GM19240 (cell line): Measurements from ENCODE around the gene DMRT2.

DNA sequence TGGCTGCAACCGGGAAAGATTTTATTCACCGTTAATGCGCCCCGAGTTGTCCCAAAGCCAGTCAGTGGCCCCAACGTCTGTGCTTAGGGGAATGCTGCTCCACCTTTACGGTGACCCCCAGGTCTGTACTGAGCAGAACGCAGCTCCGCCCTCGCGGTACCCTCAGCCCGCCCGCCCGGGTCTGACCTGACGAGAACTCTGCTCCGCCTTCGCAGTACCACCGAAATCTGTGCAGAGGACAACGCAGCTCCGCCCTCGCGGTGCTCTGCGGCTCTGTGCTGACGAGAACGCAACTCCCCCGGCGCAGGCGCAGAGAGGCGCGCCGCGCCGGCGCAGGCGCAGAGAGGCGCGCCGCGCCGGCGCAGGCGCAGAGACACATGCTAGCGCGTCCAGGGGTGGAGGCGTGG lies 18.6 kb downstream of the WASHC1 start:
- RRBS = no CpG with 5 or more reads among the region's 44 CpGs

DNA sequence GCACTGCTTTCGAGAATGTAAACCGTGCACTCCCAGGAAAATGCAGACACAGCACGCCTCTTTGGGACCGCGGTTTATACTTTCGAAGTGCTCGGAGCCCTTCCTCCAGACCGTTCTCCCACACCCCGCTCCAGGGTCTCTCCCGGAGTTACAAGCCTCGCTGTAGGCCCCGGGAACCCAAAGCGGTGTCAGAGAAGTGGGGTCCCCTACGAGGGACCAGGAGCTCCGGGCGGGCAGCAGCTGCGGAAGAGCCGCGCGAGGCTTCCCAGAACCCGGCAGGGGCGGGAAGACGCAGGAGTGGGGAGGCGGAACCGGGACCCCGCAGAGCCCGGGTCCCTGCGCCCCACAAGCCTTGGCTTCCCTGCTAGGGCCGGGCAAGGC lies 470 bp downstream of the WASHC1 start:
- RRBS = no CpG with 5 or more reads among the region's 29 CpGs

GRCh38 chr9:73012-73327 lies 43.7 kb upstream of the WASHC1 start:
- RRBS = no CpG with 5 or more reads among the region's 44 CpGs

DNA sequence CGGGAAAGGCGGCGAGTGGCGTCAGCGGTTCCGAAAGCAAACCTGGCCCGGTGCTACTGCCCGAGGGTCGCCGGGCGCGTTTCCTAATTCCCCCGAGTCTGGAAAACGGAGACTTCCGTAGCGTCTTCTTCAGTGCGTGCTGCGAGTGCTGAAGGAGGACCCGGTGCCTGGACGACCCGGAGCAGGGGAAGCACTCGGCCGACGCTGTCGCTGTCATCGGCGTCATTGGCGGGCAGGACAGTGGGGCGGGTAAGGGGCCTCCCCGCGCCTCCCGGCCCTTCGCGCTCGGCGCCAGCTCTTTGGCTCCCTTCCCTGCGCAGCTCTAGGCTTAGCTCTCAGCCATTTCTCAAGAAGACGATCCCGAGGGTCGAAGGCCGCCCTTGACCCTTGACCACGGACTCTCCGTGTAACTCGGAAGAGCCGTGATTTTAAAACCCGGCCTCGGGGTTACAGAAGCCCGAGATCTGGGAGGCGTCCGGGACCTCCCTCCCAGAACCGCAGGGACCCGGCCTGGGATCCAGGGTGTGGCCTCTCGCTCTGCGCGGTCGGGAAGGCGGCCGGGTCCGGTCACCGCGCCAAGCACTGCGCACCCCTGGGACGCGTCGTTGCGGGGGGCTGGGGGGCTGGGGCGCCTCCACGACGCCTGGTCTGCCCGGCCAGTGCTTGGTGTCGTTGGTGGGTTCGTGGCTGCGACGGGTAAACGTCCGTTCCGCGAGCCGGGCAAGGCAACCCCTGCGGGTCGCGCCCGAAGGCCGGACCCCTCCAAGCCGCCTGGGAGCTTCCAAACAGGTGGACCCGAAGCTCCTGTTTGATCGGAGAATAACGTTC lies 4.0 kb downstream of the FOXD4 start:
- RRBS = 0% methylated on average over 4 of the region's 88 CpGs

- RRBS = no CpG with 5 or more reads among the region's 13 CpGs
Measured at GRCh38 chr9:274020-274954, 59.6 kb downstream of the DOCK8 start.

DNA sequence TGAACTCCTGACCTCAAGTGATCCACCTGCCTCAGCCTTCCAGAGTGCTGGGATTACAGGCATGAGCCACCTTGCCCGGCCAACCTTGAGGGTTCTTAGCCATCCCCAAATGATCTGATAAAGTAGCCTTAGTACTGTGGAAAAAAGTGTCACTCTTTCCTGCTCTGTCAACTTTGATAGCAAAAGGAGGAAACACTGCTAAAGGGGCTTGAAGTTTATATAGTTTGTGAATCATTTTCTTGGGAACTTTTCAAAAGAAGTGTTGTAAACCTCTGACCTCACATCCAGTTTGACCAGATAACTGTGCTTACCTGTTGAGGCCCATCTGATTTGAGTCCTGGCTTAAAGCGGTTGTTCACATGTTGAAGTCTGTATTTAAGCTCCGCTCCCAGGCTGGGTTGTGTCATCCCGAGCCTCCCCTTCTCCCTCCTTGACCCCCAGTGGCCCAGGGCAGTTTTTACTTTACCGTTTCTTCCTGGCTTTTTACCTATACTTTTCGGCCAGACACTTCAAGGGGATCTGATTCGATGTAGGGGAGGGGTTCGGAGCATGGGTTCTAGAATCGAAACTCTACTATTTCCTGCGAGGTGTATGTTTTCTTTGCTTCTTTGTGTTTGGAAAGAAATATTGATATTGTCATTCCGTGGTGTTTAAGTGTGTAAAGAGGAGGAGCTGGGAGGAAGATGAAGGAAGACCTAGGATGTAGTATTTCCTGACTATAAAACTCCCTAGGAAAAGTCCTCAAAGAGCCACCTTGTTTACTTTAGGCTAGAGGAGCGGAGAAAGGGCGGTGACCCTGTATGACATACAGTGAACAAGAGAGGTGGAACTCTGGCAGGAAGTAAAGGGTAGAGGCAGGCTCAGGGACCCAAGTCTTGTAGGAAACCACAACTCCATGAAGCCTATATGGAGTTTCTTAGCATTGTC lies 13.7 kb downstream of the KANK1 start:
- RRBS = no CpG with 5 or more reads among the region's 13 CpGs

DNA sequence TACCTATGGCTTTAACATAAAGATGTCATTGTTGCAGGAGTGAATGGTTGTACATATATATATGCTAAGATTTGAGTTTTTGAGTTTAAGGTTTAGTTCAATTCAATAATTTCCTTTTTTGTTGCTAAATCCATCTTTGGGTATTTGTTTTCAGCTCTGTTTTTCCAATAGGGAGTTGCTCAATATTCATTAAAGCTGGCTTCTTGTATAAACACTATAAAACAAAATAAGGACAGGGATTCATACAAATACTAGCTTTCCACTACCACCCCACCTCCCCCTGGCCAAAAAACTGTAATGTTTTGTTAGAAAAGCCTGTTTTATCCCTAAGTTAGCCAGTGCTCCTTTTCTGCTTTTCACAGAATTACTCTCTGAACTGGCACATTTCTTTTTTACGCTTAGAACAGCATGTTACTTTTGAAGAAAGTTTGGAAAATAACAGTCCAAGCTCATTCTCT lies 147.5 kb upstream of the DMRT1 start:
- RRBS = no CpG with 5 or more reads among the region's 1 CpG

DNA sequence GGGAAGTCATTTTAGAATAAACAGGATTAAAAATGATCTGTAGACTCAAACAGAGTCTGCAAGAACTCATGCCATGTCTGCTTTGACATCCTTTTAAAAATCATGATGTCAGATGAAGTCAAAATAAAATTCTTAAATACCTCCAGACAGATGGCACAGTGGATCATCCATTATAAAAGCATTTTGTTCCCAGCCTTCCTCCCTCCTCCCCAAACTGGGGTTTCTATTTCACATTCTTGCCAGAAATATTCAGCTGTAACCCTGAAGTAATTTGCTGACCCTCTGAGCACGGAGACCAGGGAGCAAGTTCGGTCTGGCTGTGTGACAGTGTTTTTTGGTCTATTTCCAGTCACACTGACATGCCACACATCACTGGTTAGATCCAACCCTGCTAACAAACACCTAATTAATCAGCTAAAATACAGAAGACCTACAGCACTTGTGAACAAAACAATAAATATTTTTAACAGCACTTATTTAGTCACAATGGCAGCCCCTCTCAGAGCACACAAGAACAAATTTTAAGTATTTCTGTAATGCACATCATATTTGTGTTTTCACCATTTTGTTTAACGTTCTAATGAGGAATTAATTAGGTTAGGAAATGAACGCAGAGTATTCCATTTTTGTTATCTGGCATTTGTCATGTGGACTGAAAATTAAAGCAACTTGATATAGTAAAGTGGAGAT lies 126.1 kb upstream of the DMRT1 start:
- RRBS = no CpG with 5 or more reads among the region's 4 CpGs

GRCh38 chr9:734733-735303 lies 106.7 kb upstream of the DMRT1 start:
- RRBS = no CpG with 5 or more reads among the region's 5 CpGs

DNA sequence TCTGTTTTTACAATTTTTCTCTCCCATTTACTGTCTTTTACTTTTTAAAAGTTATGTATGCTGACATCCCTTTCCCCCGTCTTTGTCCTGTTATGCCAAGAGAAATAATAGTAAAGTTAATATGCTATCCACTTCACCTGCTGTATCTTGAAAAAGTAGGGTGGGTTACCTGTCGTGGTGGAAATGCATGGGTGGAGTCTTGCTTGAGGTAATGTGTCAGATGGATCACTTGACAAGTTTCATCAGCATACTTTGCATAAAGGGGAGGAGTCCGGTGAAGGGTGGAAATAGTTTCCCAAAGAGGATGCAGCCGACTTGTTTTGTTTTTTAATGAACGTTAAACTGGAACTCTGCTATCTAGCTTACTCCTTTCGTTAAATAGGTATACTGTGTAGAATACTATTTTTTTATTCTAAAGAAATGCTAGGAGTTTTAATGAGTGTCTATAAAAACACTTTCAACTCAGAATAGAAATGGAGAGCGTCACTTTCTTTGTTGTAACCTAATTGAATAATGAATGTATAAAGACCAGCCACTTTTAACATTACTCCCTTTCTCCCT lies 9.0 kb upstream of the DMRT3 start:
- RRBS = no CpG with 5 or more reads among the region's 7 CpGs

- RRBS = 10% methylated on average over 17 of the region's 55 CpGs
Measured at GRCh38 chr9:1049854-1050710, at the start of gene DMRT2. Gene DMRT2 (plus strand): TSS chr9:1050357.

- RRBS = no CpG with 5 or more reads among the region's 6 CpGs
Measured at GRCh38 chr9:2024851-2025697, 9.9 kb downstream of the SMARCA2 start.

GRCh38 chr9:2234284-2234658 lies 219.1 kb downstream of the SMARCA2 start:
- RRBS = no CpG with 5 or more reads among the region's 3 CpGs

- RRBS = no CpG with 5 or more reads among the region's 7 CpGs
Measured at GRCh38 chr9:2634061-2634521, 12.5 kb downstream of the VLDLR start.

DNA sequence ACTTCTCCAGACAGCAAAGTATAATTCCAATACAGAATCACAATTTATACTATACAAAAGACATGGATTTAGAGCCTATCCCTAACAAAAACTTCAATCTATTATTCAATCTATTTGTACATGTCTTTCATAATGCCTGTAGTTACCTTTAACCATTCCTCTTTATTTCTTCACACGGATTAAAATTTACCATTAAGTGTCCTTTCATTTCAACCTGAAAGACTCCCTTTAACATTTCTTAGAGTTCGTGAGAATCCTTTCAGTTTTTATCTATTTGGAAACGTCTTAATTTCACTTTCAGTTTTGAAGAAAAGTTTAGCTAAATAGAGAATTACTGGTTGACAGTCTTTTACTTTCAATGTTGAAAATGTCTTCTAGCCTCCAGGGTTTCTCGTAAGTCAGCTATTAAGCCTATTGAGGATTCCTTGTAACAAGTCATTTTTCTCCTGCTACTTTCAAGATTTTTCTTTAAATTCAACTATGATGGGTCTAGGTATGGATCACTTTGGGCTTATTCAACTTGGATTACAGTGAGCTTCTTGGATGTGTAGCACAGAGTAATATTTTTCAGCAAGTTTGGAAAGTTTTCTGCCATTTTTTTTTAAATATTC lies 48.6 kb downstream of the RFX3 start:
- RRBS = no CpG with 5 or more reads among the region's 4 CpGs

DNA sequence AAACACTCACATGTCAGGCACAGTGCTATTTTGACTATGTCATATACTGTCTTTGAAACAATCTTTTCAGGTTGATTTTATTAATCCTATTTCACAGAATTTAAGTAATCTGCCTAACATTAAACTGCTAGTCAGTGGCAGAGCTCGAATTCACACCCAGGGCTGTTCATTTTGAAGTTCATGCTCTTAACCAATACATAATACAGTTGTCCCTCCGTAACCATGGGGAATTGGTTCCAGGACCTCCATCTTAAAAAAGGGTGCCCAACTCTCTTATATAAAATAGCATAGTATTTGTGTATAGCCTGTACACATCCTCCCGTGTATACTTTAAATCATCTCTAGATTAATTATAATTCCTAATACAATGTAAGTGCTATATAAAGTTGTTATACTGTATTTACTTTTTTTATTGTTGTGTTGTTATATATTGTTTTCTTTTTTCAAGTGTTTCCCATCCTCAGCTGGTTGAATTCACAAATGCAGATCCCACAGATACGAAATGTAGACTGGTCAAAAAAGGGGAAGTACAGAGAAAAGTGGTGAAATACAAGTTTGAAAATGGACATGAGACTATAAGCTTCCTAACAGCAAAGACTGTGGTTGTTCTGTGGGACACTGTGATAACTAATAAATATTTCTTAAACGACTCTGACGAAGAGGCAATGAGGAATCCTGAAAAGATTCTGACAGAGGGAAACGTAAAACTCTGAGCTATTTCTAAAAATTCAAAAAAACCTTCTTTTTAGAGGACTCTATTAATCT lies 18.2 kb downstream of the RFX3 start:
- RRBS = no CpG with 5 or more reads among the region's 7 CpGs

- RRBS = no CpG with 5 or more reads among the region's 5 CpGs
Measured at GRCh38 chr9:3508145-3508941, 17.5 kb downstream of the RFX3 start.

DNA sequence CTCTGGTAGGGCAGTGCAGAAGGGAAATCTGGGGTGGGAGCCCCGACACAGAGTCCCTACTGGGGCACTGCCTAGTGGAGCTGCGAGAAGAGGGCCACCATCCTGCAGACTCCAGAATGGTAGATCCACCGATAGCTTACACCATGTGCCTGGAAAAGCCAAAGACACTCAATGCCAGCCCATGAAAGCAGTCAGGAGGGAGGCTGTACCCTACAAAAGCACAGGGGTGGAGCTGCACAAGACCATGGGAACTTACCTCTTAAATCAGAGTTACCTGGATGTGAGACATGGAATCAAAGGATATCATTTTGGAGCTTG lies 263.7 kb upstream of the RFX3 start:
- RRBS = no CpG with 5 or more reads among the region's 3 CpGs

DNA sequence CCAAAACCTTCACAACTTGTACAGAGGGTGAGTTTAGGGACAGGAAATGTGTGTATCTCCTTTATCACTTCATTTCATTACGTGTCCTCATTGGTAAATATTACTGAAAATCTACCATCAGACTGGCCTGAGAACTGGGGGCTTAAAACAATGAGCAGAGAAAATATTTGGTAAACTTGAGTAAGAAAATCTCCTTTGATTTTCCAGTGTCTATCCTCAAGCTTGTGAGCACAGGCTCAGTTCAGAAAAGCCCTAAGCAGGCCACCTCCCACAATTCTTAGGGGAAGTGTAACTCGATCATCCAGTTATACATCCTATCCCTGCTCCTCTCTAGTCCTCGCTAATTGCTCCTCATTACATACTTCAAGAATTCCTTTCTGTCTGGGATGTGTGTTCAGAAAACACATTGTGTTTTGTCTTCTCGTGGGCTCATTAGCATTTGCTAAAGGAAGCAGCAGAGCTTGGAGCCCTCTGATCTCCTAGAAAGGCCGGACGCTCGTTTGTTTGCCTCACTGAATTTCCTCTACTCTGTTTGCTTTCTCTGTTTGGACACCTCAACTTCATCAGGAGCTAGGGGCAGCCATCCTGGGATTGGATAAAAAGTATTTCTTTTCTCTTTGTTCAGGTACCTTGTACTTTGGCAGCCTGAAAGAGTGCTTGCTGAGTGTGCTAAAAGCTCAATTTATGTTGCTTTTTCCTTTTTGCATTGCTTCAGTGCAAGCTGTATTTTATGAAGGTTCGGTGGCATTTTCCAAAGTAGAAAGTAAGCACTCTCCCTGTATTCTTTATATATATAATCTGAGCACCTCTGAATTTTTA lies 268.2 kb upstream of the RFX3 start:
- RRBS = no CpG with 5 or more reads among the region's 8 CpGs

- RRBS = no CpG with 5 or more reads among the region's 4 CpGs
Measured at GRCh38 chr9:3827019-3827535, 301.3 kb upstream of the RFX3 start.